ENCODE measurements around a stretch of chr1.

DNA sequence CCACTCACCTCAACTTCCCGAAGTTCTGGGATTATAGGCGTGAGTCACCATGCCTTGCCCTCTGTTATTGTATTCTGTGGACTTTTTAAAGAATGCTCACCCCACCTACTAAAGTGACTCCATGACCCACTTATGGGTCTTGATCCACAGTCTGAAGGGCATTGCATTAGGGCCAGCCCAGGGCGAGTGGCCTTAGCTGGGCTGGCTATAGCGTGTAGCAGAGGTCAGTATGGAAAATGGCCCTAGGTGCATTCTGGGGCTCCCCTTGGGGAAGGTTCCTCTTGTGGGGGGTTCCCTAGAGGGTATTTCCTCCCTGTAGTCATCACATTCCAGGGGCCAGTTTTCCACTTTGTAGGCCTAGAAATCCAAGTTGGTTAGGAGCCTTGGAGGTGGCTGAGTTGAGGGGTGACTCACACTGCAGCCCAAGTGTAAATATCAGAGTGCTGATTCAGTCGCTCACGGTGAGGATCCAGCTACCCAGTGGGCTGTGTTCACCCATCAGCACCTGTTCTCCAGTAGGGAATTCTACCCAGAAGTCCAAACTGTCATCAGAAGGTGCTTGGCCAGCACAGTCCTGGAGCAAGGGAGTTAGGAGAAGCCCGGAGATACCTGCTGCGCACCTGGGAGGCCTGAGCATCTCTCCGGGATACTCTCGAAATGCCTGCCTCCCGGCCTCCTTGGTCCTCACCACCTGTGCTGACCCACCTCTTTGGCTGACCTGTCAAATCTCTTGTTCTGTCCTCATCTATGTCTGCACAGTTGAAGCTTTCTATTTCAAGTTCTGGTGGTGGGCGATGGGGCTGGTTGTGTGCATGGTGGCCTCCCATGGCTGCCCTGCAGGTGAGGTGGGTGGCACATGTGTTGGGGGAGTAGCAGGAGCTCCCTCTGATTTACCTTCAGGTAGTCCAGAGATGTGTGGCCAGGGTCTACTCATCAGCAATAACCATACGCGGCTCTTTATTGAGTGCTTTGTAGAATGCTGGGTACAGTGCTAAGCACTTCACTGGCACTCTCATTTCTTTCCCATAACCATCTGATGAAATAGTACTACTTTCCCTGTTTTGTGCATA is 52.3 kb downstream of the NENF start:
- RRBS = 86% methylated on average over 2 of the region's 14 CpGs

DNA sequence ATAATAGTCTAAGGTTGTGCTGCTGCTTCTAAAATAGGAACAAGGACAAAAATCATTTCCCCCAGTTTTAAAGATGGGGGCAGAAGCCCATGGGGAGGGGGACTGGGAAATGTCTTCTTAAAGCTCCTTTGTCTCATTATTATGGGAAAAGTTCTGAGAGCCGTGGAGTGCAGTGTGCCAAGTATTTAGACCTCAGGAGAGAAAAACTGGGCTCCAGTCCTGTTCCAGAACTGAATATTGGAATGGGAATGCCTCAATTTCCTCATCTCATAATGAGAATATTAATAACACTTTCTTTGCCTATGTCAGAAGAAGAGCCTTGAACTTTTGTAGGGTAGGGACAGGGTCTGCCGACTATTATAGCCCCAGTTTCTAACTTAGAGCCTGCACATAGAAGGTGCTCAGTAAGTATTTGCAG is 40.9 kb upstream of the ATF3 start:
- RRBS = no CpG with 5 or more reads among the region's 2 CpGs

- RRBS = no CpG with 5 or more reads among the region's 4 CpGs
These were observed 11.1 kb upstream of the ATF3 start for GRCh38 chr1:212597396-212597902.

GRCh38 chr1:212617456-212617899 is 6.8 kb upstream of the GARIN4 start:
- RRBS = no CpG with 5 or more reads among the region's 5 CpGs

DNA sequence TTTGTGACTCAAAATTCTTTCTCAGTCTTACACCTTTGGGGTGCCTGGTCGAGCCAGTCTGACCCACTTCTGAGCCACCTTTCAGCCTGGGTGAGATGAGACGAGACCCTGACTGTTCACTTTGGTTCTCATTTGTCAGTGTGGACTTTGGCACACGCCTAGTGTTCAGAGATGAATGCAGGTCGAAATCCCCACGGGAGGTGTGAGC is 8.0 kb downstream of the BATF3 start:
- RRBS = no CpG with 5 or more reads among the region's 5 CpGs

- RRBS = 4% methylated on average over 1 of the region's 12 CpGs
These were observed 872 bp upstream of the BATF3 start for GRCh38 chr1:212700604-212700820.

- RRBS = no CpG with 5 or more reads among the region's 2 CpGs
These were observed 36.2 kb upstream of the VASH2 start for GRCh38 chr1:212914156-212914455.

DNA sequence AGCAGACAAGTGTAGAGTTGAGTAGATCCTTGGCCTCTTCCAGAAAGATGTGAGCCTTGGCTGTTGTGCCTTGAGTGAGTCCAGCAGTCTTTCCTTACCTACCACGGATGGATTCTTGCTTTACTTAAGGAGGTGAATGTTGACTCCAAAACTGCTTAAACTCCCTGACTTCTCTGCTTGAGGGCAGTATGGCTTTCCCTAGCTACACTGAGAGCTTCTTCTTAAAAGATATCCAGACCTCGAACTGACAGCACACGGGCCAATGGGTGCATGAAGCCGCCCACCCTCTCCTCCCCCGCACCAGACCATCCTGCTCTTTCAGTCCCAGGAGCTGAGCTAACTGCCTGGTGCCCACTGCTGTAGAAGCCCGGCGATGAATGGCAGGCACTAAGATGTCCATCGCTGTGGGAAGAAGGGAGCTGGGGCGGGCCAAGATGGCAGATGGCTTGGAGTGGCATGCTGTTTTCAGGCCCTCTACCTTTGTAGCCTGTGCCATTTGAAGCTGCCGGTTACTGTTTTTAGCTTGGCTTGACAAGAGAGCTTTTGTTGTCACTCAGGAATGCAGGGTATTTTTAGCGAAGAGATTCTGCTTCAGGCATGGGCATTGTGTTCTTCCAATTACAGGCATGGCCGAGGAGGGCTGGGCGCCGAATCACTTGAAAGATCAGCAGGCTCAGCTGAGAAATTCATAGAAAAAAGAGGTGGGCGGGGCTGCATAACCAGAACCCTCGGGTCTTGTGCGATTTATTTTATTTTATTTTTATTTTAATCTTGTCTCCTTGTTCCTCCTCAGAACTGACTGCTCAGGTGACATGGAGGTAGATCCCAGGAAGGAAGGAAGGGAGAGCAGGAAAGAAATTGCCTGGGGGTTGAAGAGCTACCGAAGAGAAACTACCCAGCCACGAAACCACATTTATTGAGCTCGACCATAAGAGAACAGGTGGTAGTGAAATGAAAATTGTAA is 348.6 kb downstream of the RPS6KC1 start:
- RRBS = no CpG with 5 or more reads among the region's 20 CpGs

DNA sequence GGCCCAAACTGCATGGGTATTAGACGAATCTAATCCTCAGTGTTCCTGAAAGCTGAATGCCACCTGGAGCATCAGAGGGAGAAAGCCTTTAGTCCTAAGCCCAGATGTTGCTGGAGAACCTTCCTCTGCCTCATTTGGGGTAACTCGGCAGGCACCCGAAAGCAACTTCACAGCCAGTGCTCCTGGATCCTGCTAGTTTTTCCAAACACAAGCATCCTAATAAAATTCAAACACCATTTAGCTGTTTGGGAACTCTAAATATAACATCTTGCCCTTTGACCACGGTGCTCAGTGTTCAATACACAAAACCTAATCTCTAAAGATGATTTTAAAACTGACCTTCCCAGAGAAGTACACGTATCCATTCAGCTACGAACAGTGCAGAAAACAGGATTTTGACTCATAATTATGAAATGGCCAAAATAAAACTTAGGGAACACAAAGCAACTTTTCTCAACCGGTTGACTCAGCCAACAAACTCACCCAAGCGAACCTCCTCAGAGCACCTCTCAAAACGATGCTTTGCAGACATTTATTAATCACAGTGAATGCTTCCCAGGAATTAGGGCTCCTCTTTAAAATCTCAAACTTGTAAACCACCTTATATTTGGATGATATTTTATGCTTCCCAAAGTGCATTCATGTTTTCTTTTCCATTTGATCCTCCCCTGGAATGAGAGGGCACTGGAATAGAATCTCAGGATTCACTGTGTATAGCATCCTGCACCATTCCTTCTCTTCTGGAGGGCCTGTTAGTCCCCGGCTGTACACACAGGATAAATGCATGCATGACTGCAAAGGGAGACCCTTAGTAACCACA is 40.5 kb downstream of the PROX1 start:
- RRBS = no CpG with 5 or more reads among the region's 10 CpGs

DNA sequence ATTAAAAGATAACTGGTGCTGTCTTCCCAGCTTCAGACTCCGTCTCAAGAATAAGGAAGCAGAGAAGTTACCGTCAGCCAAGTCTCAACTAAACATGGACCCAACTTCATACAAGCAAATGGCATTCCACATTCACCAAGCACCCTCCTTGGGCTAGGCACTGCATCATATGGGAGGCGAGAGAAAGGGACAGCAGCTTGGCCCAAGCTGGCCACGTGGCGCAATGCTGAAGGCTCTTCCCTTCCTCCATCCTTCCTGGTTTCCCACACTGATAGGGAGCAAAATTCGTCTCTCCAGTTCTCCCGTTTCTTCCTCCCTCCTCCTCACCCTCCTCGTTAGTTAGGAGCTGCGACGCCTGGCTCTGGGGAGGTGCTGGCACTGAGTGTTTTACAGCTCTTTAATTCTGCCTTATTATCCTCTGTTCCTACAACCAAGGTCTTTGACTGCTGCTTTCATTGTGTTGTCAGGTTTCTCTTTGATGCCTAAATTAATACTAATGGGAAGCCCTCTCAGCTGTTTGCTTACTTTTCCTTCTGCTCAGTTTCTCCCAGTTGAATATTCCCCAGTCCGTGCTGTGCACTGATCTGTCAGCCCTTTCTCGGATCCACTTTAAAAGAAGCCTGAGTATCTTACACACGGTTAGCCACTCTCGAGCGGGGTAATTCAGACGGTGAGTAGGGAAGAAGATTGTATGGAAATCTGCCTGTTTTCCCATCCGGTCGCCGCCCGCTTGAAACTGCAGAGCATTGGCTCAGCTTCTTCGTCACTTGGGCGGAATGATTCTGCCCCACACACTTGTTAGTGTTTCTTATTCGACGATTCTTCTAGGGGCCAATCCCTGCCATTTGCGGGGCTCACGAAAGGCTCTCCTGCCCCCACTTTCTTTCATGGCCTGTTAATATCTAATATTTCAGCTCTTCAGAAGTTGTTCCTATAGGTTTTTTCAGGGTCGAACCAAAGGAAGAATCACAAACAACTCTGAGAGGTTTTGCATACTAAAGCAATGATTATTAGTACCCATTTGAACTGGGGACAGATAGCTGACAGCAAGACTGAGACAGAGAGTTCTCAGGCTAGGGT is 56.1 kb upstream of the SMYD2 start:
- RRBS = no CpG with 5 or more reads among the region's 27 CpGs

DNA sequence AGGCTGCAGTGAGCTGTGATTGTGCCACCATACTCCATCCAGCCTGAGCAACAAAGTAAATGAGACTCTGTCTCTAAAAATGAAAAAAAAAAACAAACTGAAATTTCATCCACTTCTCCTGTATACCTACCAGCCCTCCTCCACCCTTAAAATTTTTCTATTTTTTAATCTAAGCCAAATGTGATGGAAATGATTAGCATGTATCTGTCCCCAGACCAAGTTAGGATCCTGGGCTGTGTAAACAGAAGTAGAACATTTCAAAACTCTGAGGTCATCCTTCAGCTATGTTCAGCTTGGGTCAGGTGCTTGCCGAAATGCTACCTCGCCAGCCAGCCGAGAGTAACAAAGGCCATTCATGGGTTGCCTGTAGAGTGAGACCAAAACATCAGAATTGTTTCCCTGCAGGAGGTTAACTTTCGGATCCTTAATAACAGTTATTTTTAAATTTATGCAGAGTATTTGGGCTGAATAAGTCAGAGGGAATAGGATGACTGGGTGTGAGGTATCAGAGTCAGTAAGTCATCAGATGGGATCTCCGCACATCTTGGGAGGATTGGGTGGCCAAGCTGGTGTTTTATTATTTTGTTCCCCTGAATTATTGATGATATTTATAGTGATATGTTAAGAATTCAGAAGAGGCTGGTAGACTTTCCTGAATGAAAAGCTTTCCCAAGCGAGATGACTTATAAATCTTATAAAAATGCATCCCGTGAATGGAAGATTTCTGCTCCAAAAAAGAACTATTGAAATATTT is 35.6 kb downstream of the SMYD2 start:
- RRBS = no CpG with 5 or more reads among the region's 7 CpGs

GRCh38 chr1:214318814-214319481 is 38.0 kb downstream of the SMYD2 start:
- RRBS = no CpG with 5 or more reads among the region's 9 CpGs

GRCh38 chr1:215083793-215084194 is 1.3 kb downstream of the KCNK2 start:
- RRBS = 47% methylated on average over 2 of the region's 7 CpGs

DNA sequence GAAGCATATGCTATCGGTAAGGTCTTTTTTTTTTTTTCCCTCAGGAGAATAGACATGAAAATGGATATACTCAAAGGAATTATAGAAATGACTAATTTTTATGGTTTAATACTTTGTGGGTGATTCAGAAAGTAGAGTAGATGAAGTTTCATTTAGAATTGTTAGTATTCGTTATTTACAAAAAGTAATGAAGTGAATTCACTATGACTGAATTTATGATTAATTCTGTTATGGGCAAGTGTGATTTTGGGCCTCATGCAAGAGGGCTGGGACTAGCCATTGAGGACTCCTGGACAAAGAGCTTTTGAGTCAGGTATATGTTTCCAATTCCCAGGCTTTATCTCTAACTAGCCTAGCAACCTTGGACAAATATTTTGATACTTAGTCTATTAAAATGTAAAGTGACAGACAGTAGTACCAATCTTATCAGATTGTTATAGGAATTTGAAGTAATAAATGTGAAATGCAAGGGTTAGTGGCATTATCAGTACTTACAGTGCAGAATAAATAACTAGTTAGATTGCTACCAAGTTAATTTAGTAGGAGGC is 3.2 kb downstream of the KCTD3 start:
- RRBS = no CpG with 5 or more reads among the region's 2 CpGs

DNA sequence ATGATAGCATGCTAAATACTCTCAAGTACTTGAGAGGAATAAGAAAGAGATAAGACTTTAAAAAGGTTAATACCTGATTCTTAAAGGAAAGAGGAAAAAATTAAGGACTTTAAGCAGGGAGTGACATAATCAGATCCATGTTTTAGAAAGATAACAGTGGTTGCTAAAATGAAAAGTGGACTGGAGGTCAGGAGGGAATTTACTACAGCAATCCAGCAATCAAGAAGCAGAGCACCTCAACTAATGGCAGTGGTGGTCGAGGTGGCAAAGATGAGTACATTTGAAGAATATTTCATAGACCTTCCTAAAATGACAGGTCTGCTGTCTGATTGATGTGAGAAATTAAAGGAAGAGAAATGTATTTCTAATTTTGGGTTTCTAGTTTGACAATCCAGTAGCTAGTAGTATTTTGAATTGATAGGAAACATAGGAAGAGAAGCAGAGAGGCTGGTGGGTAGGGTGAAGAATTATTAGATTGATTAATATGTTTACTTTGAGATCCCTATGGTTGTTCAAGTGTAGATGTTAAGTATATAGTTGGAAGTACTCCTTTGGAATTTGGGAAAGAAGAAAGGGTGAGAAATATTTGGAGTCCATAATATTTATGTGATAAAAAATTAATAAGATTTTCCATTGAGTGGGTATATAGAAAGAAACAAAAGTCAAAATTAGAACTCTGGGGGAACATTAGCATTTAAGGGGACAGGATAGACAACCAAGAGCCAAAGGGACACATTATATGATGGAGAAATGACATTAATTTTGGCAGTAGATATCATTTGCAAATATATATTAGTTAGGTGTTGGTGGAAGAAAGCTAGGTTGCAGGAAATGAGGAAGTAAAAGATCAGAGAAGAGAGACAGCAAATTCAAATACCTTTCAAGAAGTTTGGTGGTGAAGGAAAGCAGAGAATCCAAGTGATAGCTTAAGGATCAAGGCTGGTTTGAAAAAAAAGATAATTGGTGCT is 29.0 kb downstream of the KCTD3 start:
- RRBS = no CpG with 5 or more reads among the region's 1 CpG

- RRBS = no CpG with 5 or more reads among the region's 3 CpGs
These were observed 76.7 kb downstream of the KCTD3 start for GRCh38 chr1:215643679-215644344.

DNA sequence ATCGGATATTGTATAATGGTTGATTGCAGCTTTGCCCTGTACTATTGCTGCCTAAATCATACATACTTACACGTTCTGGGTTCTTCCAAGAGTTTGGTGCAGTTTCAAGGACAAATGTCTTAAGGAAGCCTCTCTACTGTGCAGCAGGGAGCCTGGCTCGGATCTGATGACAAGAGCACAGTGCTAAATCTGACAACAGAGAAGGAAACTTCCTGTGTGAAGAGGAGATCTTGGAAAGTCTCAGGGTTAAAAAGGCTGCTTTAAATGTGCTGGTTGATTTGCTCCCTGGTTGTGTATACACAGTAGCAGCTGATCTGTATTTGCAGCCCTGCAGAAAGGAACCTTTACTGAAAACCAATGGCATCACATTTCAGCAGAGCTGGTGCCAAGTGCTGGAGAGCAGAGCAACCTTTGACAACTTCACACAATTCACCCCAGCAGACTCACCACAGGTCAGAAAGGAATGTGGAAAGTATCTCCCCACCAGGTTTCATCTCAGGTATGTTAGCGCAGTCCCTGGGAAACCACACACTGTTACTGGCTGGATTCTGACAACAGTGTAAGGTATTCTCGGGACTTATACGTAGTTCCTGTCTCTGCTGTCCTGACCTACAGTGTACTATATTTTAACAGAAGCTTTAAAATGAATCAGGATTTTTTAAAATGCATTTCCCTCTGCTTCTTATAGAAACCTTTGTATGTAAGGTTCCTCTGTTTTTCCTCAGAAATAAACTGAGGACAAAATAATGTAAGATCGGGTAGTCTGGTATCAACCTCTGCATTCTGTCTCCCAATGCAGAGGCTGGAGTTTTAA is 355.0 kb upstream of the ESRRG start:
- RRBS = no CpG with 5 or more reads among the region's 7 CpGs

DNA sequence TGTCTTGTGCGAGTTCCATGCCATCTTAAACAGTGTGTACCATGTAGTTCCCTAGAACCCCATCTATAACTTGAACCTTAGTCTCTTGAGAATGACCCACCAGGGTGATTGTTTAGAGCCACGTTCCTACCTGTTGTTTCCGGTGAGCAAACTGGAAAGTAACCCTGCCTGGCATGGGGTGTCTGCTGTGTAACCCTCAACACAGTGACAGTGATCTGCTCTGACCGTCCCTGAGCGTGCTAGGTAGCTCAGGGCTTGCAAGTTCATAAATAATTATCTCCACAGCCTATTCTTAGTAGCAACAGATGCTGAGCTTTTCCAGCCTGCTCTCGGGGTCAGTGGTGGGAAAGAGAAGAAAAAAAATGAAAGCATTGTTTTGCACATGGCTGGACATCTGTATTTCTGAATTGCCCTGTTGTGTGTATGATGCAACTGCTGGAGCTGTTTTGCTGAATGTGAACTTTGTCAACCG is 26.7 kb downstream of the TGFB2 start:
- RRBS = no CpG with 5 or more reads among the region's 7 CpGs

GRCh38 chr1:218435661-218436263 is 90.6 kb downstream of the TGFB2 start:
- RRBS = no CpG with 5 or more reads among the region's 7 CpGs

- RRBS = no CpG with 5 or more reads among the region's 5 CpGs
These were observed 94.3 kb downstream of the TGFB2 start for GRCh38 chr1:218439405-218439867.

Measured in HTR-8/SVneo (cell line).